SK-MEL-5 (cell line): ENCODE measurements around a stretch of chr4.

DNA sequence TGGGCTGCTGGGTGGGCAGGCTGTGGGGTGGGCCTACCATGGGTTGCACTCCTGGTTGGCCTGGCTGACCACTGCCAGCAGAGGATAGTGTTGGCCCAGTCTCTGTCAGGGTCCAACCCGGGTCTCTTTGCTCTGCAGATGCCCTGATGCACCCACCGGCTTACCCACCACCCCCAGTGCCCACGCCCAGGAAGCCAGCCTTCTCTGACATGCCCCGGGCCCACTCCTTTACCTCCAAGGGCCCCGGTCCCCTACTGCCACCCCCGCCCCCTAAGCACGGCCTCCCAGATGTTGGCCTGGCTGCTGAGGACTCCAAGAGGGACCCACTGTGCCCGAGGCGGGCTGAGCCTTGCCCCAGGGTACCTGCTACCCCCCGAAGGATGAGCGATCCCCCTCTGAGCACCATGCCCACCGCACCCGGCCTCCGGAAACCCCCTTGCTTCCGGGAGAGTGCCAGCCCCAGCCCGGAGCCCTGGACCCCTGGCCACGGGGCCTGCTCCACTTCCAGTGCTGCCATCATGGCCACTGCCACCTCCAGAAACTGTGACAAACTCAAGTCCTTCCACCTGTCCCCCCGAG lies 14.2 kb upstream of the ADD1 start:
RAMPAGE:
- cytosol, long total RNA: no peak
- long total RNA: no peak
- nucleus, long total RNA: no peak

DNA sequence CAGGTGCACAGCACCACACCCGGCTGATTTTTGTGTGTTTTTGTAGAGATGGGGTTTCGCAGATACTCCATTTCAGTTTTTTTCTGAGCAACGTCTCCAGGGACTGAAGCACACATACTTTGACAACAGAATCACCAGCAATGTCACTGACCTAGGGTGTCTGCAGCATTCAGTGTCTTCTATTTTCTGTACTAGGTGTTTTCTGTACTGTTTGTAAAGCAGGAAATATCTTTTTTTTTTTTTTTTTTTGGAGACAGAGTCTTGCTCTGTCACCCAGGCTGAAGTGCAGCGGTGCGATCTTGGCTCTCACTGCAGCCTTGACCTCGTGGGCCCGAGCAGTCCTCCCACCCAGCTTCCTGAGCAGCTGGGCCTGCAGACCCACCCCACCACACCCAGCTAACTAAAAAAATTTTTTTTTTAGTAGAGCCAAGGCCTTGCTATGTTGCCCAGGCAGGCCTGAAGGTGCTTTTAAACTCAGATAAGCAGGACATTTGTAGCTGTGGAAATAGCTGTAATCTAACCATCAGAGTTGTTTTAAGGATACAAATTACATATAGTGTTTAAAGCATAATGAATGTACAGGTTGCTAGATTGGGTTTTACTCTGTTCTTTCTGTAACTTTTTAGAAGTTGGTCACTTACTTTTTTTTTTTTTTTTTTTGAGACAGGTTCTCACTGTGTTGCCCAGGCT lies 9.0 kb downstream of the ADD1 start:
RAMPAGE:
- cytosol, long total RNA: no peak
- long total RNA: no peak
- nucleus, long total RNA: no peak

RAMPAGE:
- cytosol, long total RNA: no peak
- long total RNA: no peak
- nucleus, long total RNA: no peak
These were observed 12.0 kb downstream of the MFSD10 start for GRCh38 chr4:2922636-2923038.

DNA sequence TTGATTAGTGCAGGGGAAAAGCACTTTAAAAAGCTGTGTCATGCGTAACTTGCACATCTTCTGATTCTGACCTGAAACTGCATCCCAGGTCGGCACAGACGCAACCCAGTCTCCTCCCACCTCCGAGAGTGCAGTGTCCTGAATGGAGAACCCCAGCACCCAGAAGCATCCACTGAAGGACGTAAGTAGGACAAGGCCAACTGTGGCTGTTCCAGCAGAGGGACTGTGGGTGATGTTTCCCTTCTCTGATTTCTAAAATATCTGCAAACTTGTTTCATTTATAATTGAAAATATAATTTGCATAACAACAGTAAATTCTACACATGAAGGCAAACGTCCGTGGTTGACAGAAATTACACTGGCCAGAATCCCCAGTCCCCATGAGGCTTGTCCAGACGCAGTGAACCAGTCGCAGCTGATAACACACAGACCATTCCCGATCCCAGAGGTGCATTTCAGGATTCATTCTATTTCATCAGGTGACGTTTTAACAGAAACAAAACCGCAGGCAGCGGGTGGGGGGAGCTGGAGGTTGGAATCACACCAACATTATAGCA lies 3.1 kb upstream of the MFSD10 start:
RAMPAGE:
- cytosol, long total RNA: no peak
- long total RNA: no peak
- nucleus, long total RNA: no peak

RAMPAGE:
- cytosol, long total RNA: no peak
- long total RNA: no peak
- nucleus, long total RNA: no peak
These were observed 5.0 kb upstream of the MFSD10 start for GRCh38 chr4:2939321-2940249.

RAMPAGE:
- cytosol, long total RNA: no peak
- long total RNA: no peak
- nucleus, long total RNA: no peak
These were observed 1.0 kb downstream of the GRK4 start for GRCh38 chr4:2964278-2964949.

DNA sequence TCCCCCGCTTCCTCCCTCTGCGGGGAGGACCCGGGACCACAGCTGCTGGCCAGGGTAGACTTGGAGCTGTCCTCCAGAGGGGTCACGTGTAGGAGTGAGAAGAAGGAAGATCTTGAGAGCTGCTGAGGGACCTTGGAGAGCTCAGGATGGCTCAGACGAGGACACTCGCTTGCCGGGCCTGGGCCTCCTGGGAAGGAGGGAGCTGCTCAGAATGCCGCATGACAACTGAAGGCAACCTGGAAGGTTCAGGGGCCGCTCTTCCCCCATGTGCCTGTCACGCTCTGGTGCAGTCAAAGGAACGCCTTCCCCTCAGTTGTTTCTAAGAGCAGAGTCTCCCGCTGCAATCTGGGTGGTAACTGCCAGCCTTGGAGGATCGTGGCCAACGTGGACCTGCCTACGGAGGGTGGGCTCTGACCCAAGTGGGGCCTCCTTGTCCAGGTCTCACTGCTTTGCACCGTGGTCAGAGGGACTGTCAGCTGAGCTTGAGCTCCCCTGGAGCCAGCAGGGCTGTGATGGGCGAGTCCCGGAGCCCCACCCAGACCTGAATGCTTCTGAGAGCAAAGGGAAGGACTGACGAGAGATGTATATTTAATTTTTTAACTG lies 5.5 kb upstream of the MSANTD1 start:
RAMPAGE:
- cytosol, long total RNA: no peak
- long total RNA: no peak
- nucleus, long total RNA: no peak

DNA sequence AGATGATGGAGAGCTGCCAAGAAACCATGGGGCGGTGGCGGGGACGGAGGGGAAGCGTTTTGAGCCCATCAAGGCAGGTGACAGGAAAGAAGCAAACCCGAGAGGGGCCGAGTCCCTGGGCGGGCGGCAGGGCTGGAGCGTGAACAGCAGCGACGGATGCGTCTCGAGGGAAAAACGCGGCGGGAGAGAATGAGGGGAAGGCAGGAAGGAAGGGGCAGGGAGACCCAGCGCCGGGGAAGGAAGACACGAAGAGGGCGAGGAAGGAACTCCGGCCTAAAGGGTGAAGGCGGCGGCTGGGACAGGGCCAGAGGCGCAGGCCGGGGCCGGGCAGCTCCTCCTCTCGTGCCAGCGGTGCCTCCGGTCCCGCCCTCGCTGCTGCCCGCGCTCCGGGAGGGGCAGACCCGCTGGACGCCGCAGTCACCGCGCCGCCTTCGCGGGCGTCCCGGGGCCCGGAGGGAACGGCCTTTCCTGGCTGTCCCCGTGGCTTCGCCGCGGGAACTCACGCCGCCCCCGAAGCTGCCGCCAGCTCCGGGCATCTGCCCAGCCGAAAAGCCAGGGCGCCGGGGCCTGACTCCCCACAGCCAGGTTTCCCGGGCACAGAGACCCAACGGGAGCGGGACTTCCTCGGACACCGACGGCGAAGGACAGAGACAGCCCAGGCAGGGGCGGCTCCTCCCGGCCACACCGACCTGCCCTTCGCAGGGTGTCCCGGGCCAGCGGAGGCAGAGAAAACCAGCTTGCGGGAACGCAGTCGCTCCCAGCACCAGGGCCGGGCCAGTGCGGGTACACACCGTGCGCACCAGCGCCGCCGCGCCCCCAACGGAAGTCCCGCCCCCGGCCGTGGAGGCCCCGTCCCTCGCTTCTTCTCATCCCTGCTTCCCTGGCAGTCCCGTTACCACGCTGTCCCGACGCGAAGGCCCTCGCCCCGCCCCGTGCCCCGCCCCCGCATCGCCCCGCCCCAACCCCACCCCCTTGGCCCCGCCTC lies 573 bp upstream of the RGS12 start:
RAMPAGE:
- cytosol, long total RNA: no peak
- long total RNA: no peak
- nucleus, long total RNA: no peak

DNA sequence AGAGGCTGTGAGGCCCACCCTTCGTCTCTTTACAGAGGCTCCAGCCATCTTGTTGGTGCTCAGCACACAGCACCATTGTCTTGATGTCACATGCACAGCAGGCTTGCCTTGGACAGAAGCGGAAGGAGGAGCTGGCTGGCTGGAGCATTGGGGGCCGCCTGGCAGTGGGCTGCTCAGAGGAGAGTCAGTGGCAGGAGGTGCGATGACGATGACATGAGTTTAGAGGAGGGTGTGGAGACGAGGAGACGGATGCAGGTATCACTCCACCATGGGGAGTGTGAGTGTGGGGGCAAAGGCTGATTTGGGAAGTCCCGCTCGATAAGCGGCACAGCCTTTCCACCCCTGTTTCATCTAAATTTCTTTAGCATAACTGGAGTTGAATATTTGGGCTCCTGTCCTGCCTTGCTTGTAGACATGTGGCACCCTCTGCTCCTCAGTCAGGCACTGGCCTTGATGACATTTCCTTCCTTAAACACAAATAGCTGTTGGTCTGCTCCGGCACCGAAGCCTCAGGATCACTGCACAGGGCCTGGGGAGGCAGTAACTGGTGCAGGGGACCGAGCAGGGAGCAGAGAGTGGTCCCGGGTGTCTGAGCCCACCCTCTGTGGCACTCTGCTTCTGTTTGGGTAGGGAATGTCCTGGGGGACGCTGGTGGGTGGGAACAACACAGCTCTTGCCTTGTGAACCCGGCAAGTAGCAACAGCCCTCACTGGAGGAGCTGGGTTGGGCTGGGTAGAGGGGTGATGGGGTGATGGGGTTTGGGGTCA lies 13.5 kb downstream of the RGS12 start:
RAMPAGE:
- cytosol, long total RNA: no peak
- long total RNA: no peak
- nucleus, long total RNA: no peak

DNA sequence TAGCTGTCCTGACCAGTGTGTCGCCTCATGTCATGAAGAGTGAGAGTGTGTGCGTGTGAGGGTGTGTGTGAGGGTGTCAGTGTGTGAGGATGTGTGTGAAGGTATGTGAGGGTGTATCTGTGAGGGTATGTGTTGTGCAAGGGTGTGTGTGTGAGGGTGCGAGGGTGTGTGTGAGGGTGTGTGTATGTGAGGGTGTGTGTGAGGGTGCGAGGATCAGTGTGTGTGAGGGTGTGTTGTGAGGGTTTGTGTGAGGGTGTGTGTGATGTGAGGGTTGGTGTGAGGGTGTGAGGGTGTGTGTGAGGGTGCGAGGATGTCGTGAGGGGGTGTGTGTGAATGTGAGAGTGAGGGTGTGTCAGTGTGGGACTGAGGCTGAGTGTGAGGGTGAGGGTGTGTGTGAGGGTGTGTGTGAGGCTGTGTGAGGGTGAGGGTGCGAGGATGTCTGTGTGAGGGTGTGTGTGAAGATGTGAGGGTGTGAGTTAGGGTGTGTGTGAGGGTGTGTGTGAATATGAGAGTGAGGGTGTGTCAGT lies 69.5 kb downstream of the RGS12 start:
RAMPAGE:
- cytosol, long total RNA: no peak
- long total RNA: no peak
- nucleus, long total RNA: no peak

GRCh38 chr4:3580918-3581365 lies 48.7 kb upstream of the LRPAP1 start:
RAMPAGE:
- cytosol, long total RNA: no peak
- long total RNA: no peak
- nucleus, long total RNA: no peak

DNA sequence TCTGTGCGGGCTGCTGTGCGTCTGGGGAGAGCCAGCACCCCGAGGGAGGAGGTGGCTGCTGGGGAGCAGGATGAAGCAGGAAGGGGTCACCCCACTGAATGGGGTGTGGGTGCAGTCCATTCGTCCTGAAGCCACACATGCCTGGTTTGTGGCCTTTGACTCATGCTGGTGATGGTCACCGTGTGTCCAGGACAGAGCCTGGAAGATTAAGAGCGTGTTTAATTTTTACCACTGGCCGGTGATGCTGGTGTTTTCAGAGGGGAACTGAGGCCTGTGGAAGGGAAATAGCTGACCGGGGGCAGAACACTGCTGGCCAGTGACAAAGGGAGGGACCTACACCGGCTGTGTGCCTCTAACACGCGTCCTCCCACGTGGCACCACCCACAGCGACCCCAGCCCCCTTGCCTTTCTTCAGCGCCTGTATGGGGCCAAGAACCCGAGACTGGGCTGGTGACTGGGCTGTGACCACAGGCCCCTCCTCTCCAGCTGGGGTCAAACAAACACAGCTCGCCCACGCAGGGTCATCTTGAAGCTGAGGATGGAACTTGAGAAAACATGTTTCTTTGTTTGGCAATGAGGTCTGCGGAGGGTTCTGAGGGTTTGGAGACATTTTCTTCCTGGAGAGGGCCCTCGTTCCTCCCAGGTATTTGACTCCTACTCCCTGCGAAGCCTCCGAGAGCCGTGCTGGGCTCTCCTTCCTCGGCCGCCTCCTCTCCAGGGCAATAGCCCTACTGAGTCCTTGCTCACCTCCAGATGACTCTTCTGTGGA lies 99.6 kb upstream of the LRPAP1 start:
RAMPAGE:
- cytosol, long total RNA: no peak
- long total RNA: no peak
- nucleus, long total RNA: no peak

GRCh38 chr4:3784689-3785176 lies 18.5 kb downstream of the ADRA2C start:
RAMPAGE:
- cytosol, long total RNA: no peak
- long total RNA: no peak
- nucleus, long total RNA: no peak

DNA sequence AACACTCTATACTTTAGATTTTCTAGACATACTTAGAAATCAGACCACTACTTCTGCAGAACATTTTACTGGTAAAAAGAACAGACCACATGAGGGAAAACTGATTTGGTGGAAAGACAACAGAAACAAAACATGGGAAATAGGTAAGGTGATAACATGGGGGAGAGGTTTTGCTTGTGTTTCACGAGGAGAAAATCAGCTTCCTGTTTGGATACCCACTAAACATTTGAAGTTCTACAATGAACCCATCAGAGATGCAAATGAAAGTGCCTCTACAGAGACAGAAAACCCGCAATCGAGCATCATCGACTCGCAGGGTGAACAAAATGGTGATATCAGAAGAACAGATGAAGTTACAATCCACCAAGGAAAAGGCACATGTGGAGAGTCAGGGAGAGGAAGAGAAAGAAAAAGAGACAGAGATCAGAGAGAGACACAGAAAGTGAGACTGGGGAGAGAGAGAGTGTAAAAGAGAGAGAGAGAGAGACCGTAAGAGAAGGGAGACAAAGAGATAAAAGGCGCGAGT lies 153.2 kb downstream of the OTOP1 start:
RAMPAGE:
- cytosol, long total RNA: no peak
- long total RNA: no peak
- nucleus, long total RNA: no peak

DNA sequence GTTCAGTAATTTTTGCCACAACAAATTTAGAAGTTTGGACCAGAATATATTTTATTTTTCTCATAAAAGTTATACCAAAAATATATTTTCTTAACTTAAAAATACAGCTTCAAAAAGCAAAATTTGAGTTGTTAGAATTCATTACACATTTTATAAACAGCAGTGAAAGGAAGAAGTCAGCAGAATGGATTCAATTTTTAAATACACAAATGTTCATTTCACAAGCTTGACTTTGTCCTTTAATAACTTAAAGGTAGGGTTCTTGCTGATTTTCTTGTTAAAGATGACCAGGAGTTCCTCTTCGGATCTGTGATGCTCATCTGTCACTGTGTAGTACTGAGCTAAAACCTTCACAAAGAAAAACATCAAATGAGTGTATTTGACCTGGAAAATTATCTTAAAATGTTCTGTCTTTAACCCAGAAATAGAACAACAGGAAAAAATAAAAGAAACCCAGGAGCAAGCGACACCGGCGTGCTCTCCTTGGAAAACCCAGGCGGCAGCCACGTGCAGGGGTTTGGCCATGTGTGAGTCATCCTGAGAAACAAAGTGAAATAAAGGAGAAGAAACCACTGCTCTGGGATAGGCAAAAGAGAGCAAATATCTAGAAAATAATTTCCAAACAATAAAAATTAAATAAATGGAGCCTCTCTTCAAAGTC lies 19.8 kb upstream of the TMEM128 start:
RAMPAGE:
- cytosol, long total RNA: no peak
- long total RNA: no peak
- nucleus, long total RNA: no peak

DNA sequence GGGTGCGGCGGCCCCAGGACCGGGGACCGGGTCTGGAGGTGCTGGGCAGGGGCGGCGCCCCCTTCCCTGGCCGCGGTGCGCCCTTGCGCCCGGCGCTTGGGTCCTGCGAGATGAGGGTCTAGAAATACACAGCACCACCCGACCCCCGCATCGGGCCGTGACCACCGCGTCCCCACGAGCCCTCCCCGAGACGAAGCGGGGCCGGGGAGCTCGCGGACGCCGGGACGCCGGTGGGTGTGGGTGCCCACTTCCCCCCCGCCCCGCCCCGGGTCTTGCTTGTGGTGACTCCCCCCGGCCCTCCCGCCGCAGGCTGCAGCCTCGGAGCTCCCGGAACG lies 360 bp downstream of the NSG1 start:
RAMPAGE:
- cytosol, long total RNA: no peak
- long total RNA: no peak
- nucleus, long total RNA: no peak

RAMPAGE:
- cytosol, long total RNA: no peak
- long total RNA: no peak
- nucleus, long total RNA: no peak
These were observed 7.8 kb upstream of the MSX1 start for GRCh38 chr4:4851728-4851971.

DNA sequence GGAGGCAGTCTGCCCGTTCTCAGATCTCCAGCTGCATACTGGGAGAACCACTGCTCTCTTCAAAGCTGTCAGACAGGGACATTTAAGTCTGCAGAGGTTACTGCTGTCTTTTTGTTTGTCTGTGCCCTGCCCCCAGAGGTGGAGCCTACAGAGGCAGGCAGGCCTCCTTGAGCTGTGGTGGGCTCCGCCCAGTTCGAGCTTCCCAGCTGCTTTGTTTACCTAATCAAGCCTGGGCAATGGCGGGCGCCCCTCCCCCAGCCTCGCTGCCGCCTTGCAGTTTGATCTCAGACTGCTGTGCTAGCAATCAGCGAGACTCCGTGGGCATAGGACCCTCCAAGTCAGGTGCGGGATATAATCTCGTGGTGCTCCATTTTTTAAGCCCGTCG lies 60.0 kb downstream of the CYTL1 start:
RAMPAGE:
- cytosol, long total RNA: no peak
- long total RNA: no peak
- nucleus, long total RNA: no peak

GRCh38 chr4:5050619-5050818 lies 761 bp upstream of the STK32B start:
RAMPAGE:
- cytosol, long total RNA: no peak
- long total RNA: no peak
- nucleus, long total RNA: no peak

DNA sequence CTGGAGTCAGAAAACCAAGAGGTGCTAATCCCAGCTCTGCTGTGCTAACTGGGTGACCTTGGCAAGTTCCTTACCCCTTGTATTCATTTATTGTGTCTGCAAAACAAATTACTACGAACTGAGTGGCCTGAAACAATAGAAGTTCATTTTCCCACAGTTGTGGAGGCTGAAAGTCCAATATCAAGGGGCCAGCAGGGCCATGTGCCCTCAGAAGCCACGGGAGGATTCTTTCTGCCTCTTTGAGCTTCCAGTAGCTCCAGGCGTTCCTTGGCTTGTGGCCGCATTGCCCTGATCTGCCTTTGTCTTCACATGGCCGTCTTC lies 271.3 kb downstream of the EVC2 start:
RAMPAGE:
- cytosol, long total RNA: no peak
- long total RNA: no peak
- nucleus, long total RNA: no peak